ENCODE measurements around a stretch of chr22.

- RRBS = no CpG with 5 or more reads among the region's 10 CpGs
Observed at GRCh38 chr22:21455789-21456162, 11.4 kb upstream of the TMEM191C start.

- RRBS = no CpG with 5 or more reads among the region's 9 CpGs
Observed at GRCh38 chr22:21598874-21599915, 30.6 kb downstream of the YDJC start.

- RRBS = no CpG with 5 or more reads among the region's 19 CpGs
Observed at GRCh38 chr22:21621134-21622349, 8.3 kb downstream of the YDJC start.

DNA sequence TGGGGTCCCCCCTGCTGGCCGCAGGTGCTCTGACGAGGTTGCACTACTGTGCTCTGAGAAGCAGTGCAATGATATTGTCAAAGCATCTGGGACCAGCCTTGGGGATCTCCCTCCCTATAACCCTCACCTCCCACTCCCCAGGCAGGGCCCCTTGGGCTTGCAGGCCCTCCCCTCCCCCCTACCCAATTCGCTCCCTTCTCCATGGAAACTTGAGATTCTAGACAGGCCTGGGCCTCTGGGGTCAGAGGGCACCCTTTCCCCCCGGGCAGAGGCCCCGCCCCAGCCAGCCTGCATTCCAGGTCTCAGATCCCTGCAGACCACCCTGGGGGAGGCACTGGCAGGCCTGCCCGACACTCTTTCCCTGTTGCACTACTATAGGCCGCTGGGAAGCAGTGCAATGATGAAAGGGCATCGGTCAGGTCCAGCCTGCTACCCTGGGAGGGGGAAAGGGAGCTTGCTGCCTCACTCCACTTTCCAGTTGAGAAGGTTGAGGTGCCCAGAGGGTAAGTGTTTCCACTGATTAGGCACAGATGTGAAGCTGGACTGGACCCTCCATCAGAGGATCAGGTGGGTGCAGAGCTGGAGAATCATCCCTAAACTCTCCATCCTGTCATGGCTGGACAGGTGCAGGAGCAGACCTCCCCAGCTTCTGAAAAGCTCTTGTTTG, 11.0 kb downstream of the SDF2L1 start:
- RRBS = no CpG with 5 or more reads among the region's 8 CpGs

- RRBS = no CpG with 5 or more reads among the region's 7 CpGs
Observed at GRCh38 chr22:21762244-21762847, 26.8 kb upstream of the YPEL1 start.

- RRBS = no CpG with 5 or more reads among the region's 2 CpGs
Observed at GRCh38 chr22:21763692-21764063, 28.1 kb upstream of the YPEL1 start.

- RRBS = no CpG with 5 or more reads among the region's 44 CpGs
Observed at GRCh38 chr22:21866153-21867049, 1.0 kb downstream of the MAPK1 start.

GRCh38 chr22:21975497-21975982, 7.0 kb downstream of the TOP3B start:
- RRBS = no CpG with 5 or more reads among the region's 8 CpGs

DNA sequence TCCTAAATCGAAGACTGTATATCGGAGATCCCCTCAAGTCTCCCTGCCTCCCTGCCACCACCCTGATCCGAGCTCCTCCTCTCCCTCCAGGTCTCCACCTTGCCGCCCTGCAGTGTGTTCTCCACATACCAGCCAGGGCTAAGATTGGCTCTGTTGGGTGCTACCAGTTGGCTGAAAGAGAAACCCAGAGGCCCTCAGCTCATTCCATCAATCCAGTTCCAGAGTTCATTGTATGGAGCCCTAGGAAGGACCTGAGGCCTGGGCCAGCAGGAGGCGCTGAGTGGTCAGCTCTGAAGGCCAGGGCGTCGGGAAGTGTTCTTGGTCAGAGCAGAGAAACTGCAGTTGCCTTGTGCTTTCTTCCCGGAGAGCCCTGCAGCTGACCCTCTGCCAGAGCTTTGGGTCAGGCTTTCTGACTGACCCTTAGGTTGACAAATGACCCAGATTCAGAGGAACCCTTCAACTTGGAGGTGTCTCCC, 2.2 kb upstream of the TOP3B start:
- RRBS = no CpG with 5 or more reads among the region's 8 CpGs

GRCh38 chr22:22123818-22124205, 120.8 kb upstream of the VPREB1 start:
- RRBS = no CpG with 5 or more reads among the region's 12 CpGs

GRCh38 chr22:22291547-22292258, 47.1 kb downstream of the VPREB1 start:
- RRBS = no CpG with 5 or more reads among the region's 6 CpGs

DNA sequence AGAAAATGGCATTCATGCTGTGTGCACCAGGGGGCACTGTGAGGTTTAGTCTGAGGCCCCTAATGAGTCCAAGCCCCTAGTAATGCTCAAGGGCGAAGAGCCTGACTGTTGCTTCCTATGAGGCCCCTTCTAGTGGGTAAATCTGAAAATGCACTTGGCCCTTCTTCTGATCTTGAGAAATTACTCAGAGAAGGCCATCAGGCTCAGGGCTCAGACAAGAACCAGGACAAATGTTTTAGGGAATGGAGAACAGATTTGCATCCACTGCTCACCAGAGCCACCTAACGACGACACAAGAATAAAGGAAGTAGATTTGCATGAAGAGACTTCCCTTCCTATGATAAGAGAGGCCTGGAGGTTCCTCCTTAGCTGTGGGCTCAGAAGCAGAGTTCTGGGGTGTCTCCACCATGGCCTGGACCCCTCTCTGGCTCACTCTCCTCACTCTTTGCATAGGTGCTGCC, 75.9 kb downstream of the GGTLC2 start:
- RRBS = no CpG with 5 or more reads among the region's 3 CpGs

- RRBS = no CpG with 5 or more reads among the region's 3 CpGs
Observed at GRCh38 chr22:22747159-22747583, 102.8 kb downstream of the GGTLC2 start.

- RRBS = no CpG with 5 or more reads among the region's 9 CpGs
Observed at GRCh38 chr22:22787703-22788323, 99.8 kb upstream of the IGLL5 start.

DNA sequence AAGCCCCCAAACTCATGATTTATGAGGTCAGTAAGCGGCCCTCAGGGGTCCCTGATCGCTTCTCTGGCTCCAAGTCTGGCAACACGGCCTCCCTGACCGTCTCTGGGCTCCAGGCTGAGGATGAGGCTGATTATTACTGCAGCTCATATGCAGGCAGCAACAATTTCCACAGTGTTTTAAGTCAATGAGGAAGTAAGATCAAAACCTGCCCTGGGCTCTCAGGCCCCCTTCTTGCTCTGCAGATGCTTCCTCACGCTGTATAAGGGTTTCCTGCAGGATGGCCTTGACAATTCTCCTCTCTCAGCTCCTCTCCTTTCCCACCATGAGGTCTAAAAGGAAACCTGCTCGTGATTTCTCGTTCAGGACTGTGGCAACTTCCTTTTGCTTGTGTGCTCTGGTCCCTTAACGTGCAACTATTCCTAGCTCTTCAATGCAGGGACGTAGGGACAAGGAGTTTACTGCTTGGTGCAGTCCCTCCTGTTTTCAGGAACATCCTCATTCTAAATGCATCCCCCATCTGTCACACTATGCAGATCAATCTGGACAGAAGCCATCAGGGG, 64.4 kb upstream of the IGLL5 start:
- RRBS = no CpG with 5 or more reads among the region's 9 CpGs

DNA sequence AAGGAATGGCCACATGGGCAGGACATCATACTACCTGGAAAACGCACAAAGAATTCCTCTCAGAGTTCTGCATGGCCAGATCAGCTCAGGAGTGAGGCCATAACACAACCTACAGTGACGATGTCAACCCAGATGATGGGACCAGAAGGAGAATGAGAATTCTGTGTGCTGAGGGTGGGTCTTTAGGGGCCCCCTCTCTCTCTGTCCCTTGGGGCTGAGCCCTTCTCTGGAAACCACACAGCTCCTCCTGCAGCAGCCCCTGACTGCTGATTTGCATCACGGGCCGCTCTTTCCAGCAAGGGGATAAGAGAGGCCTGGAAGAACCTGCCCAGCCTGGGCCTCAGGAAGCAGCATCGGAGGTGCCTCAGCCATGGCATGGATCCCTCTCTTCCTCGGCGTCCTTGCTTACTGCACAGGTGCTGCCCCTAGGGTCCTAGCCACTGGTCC, 7.2 kb upstream of the IGLL5 start:
- RRBS = no CpG with 5 or more reads among the region's 7 CpGs

- RRBS = no CpG with 5 or more reads among the region's 10 CpGs
Observed at GRCh38 chr22:22884877-22886015, 2.4 kb upstream of the IGLL5 start.

DNA sequence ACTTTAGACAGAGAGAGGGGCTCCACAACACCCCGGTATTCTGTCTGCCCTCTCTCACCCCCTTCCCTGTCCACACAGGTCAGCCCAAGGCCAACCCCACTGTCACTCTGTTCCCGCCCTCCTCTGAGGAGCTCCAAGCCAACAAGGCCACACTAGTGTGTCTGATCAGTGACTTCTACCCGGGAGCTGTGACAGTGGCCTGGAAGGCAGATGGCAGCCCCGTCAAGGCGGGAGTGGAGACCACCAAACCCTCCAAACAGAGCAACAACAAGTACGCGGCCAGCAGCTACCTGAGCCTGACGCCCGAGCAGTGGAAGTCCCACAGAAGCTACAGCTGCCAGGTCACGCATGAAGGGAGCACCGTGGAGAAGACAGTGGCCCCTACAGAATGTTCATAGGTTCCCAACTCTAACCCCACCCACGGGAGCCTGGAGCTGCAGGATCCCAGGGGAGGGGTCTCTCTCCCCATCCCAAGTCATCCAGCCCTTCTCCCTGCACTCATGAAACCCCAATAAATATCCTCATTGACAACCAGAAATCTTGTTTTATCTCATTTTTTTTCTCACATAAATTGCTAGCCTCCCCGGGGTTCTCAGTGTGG, 7.8 kb downstream of the IGLL5 start:
- RRBS = 38% methylated on average over 1 of the region's 13 CpGs

GRCh38 chr22:22929792-22930233, 42.2 kb downstream of the IGLL5 start:
- RRBS = no CpG with 5 or more reads among the region's 4 CpGs

GRCh38 chr22:23182423-23183094, 2.2 kb downstream of the BCR start:
- RRBS = no CpG with 5 or more reads among the region's 9 CpGs